Peritoneum (tissue), 1 donor: ENCODE measurements around the gene ADAP1.

DNA sequence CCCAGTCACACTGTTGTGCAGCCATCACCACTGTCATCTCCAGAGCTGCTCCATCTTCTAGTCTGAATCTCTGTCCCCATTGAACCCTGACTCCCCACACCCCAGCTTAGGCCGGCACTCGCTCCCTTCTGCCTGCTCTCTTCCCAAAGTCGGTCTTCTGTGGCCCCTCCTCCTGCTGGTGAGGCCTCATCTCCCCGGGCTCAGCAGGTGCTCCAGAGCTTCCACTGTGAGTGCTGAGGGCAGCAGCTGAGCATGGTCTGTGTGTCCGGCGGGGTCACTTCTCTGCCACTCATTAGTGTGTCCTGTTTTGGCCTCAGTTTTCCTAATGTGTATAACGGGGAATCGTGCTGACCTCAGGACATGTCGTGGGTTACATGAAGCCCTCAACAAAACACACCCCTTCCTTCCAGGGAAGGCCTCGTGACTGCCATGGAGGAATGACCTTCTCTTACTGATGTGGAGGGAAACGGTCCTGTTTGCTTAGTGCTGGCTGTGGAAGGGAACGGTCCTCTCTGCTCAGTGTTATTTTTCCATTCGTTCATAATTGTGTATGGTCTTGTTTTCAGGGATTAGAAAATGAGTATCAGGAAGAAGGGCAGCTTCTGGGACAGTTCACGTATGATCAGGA lies 4.3 kb upstream of the GET4 start:
- PRO-cap, result no peak

- PRO-cap, result no peak
Measured at GRCh38 chr7:875912-876409, 393 bp upstream of the GET4 start.

- PRO-cap, result no peak
Measured at GRCh38 chr7:904766-905382, 28.5 kb downstream of the GET4 start.

DNA sequence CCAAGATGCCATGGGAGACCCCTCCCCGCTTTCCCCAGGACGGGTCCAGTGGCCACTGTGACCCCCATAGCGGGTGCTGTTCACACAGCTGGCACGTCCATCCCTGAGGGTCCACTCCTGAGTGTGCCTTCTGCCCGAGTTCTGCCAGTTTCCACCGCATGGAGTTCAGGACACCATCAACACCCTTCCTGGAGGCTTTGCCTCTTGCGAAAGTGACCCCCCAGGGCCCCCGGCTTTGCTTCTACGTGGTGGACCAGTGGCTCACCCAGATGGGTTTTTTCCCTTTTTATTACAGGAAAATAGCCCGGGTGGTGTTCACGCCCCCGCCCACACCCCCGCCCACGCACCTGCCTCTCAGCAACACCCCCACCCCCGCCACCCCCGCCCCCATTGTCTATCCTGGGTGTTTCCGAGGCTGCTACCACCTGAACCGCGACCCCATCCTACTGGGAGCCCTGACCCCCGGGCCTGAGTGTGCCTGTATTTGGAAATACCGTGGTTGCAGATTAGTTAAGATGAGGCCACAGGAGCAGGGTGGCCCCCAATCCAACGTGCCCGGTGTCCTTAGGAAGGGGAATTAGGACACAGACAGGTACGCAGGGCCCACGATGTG lies 31.9 kb downstream of the ADAP1 start:
- PRO-cap, result no peak

GRCh38 chr7:934340-935069 lies 20.0 kb downstream of the ADAP1 start:
- PRO-cap, result no peak

- PRO-cap, result no peak
Measured at GRCh38 chr7:944945-945419, 9.5 kb downstream of the ADAP1 start.

DNA sequence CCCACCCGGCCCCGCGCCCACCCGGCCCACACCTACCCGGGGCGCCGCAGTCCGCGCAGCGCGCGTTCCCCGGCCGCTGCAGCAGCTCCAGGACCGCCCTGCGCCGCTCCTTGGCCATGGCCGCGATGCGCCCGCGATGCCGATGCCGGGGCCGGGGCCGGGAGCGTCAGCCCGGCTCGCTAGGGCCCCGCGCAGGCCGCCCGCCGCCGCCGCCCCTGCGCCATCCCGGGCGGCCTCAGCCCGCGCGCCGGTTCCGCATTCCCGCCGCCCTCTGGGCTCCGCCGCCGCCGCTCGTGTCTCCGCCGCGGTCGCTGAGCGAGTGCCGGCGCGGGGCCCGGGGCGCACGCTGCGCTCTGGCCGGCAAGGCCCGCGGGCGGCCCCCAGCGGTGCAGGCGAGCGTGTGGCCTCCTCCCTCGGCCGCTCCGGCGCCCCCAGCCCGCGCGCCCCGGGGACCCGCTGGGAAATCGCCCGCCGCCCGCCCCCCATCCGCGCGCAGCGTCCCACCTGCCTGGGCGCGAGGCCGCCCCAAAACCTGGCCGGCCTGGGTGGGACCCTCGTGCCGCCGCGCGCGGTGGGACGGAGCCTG lies at the start of gene ADAP1:
Gene ADAP1 (minus strand): TSS at position 321 of the 586 bp plus-strand sequence.
- PRO-cap, result no peak

GRCh38 chr7:963464-963867 lies 9.0 kb upstream of the ADAP1 start:
- PRO-cap, result no peak

DNA sequence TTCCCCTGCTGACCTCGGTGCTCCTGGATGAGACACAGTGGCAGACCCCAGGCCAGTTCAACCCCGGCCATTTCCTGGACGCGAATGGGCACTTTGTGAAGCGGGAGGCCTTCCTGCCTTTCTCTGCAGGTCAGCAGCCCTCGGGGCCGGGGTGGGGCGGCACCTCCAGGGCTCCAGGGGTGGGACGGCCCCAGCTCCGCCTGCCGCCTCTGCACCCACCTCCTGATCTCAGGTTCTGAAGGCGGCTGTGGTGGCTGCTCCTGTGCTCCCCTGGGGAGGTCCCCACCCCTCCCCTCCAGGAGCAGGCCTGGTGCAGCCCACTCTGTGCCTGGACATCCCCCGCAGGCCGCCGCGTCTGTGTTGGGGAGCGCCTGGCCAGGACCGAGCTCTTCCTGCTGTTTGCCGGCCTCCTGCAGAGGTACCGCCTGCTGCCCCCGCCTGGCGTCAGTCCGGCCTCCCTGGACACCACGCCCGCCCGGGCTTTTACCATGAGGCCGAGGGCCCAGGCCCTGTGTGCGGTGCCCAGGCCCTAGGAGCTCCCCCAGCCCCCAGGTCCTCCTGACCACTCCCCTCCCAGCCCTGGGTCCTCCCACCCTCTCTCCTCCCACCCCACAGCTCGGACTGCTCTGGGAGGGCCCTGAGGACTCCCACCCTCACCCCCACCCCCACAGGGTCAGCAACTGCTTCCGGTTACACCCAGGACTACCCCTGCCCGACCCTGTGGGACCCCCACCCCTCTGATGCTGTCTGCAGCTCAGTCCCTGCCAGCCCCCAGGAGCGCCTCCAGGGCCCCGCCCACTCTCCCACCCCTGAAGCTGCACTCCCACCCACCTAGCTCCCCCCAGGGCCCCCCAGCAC lies 5.5 kb downstream of the CYP2W1 start:
- PRO-cap, result no peak

DNA sequence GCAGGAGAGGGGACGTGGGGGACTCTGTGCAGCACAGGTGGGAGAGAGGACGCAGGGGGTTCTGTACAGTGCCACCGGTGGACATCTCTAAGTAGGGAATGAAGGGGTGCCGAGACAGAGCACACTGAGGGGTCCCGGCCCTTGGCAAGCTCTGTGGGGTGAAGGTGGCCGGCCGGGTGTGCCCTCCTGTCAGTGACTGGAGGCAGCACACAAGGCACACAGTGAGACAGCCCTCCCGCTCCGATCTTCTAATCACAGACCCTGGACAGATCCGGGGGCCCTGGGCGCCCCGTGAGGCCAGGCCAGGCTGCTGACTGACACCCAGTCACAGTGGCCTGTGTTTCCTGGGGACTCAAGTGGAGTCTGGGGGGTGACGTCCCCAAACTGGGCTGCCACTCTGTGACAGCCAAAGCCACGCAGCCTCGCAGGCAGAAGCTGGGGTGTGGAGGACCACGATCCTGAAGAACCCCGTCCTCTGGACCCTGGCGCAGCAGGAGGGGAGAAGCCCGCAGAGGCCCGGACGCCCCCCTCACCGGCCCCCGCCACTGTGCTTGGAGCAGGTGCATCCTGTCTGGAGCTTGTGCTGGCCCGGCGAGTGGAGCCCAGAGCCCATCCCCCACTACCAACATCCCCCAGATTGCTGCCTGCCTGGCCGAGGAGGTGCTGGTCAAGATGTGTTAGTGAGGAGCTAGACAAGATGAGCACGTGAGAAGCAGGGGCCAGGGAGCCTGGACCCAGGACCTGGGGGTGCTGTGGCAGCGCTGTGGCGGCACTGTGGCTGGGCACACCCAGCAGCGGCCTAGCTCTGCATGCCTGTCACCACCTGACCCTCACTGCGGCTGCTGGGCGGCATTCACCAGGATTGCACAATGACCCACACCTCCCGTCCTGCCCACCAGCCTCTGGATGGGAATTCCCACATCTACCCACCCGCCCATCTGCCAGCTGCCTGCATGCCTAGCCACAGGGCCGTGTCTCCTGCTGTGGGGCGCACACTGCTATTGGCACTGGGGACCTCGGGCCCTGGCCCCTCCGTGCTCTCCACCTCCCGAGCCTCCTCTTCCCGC lies 11.5 kb downstream of the GPR146 start:
- PRO-cap, result no peak

DNA sequence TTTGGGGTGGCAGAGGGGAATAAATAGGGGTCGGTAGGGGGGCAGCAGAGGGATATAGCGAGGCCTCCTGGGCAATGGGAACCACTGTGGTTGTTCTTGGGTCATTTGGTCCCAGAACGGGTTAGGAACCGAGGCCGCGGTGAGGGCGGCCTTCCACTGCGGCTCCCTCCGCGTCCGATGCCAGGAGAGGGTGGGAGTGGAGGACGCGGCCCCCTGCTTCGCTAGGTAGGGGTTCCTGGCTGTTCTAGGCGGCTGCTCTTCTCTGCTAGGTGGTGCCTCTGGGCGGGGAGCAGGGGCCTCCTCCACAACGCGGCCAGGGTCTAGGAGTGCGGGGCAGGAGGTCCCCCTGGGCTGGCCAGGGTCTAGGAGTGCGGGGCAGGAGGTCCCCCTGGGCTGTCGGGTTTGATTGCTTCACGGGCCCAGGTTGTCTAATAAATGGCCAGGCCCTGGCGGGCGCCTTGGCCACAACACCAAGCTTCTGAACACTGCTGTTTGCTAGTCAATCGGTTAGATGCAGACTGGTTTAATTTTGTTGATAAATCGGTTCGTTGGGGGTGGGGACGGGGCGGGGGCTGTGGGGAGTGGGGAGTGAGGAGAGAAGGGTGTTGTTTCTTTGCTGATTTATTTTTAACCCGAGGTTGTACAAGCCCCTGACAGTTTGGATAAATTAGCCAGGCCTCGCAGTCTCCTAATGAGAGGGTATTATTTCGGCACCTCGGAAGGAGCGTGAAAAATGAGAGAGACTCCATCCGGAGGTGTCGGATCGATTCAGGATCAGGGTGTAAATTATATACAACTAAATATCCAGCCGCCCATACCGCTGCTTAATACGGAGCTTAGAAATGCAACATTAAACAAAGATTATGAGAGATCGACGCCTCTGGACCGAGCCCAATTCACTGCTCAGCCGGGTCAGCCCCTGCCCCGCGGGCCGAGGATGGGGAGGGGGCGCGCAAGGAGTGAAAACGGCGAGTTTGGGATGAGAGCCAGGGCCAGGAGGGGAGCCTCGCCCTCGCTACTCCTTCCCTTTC lies 7.7 kb downstream of the UNCX start:
- PRO-cap, result no peak

DNA sequence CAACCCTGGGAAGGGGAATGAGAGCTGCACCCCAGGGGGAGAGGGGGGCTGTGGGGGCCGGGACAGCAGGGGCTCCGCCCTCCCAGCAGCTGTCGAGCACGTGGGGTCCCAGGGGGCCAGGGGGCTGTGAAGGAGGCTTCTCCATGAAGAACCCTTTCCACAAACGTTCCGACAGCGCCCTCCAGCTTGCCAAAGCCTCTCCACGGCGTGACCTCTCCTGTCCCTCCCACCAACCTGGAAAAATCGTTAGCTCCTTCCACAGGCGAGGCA lies 66.2 kb downstream of the UNCX start:
- PRO-cap, result no peak

DNA sequence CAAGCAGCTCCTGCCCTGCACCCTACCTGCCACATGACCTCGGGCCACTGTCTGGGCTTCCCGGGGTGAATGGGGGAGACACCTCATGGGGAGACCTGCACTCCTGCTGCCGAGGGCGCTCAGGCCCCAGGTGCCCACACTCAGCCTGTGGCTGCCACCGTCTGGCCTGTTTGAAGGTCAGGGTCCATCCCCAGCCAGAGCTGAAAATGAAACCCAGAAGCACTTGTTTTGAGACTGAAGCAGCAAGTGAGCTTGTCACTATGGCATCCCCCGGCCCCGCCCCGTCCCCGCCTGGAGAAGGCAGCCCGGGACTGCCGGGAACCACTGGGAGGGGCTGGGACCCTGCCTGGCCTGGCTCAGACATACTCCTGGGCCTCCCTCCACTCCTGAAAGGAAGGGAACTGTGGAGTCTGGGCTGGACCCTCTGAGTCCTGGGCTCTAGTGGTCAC lies 7.4 kb upstream of the MICALL2 start:
- PRO-cap, result no peak

DNA sequence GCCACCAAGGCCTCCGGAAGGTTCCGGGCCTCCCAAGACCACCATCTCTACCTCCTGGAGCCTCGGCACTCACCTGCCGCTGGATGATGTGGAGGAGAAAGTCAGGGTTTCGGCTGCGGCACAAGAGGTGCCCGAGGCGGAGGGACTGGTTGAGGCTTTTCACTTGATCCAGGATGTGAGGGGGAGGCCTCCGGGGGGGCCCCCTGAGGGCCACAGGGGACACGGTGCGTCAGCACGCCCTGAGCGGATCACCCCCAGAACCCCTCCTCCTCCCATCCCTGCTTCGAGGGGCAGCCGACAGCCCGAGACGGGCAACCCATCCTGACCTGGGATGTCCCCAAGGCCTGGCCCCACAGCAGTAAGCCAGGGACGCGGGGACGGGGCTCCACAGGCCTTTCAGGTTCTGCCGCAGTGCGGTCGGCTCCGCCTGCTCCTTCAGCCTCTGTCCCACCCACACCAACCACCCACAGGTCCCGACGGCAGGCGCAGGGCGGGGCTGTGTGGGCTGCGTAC lies 16.9 kb downstream of the INTS1 start:
- PRO-cap, result no peak

DNA sequence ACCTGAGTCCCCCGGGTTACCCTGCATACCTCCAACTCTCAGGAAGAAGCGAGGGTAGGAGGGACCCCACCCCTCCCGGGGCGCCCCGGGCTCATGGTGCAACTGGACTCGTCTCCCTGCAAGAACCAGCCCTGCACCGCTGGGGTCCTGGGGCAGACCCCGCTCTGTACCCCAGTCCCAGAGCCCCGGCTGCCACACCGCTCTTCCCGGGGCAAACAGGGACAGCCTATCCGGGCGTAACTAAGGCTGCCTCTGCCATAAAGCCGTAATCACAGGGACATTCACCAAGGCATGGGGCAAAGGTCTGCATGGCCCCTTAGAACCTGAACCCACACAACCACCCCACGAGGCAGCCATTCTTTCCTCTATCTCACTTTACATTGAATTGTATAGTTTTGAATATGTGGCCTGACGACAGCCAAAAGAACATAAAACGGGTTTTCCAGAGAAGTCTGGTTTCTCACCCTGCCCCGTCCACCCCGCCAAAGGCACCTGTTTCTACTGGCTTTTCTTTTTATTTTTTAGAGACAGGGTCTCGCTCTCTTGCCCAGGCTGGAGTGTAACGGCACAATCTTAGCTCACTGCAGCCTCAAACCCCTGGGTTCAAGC lies 6.5 kb upstream of the MAFK start:
- PRO-cap, result no peak

- PRO-cap, result unidirectional peak, minus-strand start at chr7:1532806
Measured at GRCh38 chr7:1532124-1533030, 1.9 kb downstream of the MAFK start.

DNA sequence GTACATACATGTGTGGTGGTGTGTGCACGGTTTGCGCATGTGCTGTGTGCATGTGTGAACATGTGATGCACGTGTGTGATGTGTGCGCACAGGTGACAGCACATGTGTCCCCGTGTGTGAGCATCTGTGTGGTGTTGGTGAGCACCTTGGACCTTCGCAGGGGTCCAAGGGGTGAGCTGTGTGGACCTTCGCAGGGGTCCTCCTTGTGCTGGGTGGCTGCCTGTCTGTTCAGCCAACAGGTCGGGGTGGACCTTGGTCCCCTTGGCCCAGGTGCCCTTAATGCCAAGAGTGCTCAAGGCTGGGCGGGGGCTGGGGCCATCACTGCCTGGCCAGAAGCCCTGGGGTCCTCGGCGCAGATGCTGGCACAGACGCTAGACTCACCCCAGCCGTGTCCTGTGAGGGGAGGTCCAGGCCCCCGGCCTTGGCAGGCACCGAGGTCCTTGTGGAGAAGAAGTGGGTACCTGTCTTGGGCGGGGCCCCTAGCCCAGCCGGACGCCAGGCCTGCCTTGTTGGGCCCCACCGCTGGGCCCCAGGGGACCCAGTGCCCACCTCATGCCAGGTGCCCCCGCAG lies 6.8 kb downstream of the TMEM184A start:
- PRO-cap, result no peak

DNA sequence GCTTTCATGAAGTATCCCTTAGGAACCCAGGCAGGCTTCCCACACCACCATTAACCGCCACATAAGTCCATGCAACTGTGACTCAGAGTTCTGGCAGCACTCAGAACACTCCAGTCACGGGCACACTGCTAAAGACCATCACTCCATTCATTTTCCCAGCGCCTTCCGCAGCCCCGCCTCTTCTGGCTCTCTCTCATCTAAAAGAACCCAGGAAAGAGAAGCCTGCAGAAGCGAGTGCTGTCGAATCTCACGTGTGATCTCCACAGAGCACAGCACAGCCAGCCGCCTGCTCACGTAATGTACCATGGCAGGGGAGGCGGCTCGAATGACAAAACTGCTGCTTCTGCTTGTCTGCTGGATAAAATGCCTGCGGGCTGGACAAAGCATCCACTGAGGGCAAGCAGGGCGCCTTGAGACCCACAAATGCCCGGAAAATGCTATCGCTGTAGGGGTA lies 1.9 kb downstream of the PSMG3 start:
- PRO-cap, result no peak

GRCh38 chr7:1753183-1753741 lies 83.2 kb downstream of the ELFN1 start:
- PRO-cap, result no peak

DNA sequence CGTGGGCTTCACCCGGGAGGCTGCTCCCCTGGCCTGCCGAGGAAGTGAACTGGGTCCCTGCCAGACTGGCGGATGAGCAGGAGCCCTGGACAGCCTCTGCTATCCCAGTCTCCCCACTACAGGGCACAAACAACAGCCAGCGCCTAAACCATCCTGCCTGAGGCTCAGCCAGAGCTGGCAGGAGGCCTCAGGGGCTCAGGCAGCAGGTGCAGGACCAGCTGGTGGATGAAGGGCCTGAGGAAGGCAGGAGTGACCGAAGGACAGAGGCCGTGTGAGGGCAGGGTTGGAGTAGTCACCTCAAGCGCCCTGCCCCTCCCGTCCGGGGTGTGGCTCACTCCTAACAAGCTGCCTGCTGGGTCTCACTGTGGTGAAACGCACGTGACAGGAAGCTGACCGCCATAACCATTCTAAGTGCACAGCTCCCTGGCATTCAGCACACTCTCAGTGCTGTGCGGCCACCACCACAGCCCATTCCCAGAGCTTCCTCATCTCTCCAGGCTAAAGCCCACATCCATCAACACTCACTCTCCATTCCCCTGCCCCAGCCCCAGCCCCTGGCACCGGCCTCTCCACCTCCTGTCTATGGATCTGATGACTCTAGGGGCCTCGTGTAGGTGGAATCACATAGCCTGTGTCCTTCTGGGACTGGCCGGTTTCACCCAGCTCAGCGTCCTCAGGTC lies 281.1 kb downstream of the ELFN1 start:
- PRO-cap, result no peak